Psoas muscle (tissue), 2 donors: ENCODE measurements around a stretch of chr2.

DNA sequence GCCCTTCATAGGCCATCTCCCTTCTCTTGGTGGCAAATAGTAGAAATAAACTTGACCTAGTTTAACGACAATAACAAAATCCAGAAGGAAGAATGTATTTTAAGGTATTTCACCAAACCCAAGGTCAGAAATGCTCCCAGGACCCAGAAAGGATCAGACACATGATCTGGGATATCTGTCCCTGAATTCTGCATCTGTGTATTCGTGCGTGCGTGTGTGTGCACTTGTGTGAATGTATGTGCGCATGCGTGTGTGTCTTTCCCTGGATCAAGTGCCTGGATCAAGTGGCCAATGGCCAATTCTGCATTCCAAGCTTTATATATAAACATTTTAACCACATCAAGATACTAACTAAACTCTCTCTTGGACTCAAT is 45.0 kb upstream of the ROCK2 start:
- PRO-cap, 2 experiments: no peak in any of the 2 experiments

DNA sequence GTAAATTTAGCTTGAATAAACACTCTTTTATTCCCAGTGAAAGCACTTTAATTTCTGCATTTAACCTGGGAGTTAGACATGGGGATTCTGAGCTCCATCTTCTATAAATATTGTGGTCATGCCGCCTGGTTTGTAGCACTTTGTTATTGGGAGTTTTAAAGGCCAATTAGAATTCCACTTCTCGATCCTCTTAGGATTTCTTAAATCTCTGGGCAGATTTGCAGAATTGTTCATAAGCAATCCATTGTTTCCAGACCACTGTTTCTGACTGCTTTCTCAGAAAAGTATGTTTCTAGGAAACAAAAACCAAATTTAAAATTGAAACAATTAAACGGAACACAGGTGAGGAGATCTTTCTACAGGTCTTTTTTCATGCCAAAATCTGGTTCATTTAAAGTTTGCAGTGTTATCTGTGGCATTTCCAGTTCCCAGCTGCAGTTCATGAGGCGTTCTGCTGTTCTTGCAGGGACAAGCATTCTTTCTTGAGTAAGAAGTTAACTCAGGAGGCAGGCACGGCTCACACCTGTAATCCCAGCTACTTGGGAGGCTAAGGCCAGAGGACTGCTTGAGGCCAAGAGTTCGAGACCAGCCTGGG is 18.1 kb upstream of the E2F6 start:
- PRO-cap, 2 experiments: no peak in any of the 2 experiments

DNA sequence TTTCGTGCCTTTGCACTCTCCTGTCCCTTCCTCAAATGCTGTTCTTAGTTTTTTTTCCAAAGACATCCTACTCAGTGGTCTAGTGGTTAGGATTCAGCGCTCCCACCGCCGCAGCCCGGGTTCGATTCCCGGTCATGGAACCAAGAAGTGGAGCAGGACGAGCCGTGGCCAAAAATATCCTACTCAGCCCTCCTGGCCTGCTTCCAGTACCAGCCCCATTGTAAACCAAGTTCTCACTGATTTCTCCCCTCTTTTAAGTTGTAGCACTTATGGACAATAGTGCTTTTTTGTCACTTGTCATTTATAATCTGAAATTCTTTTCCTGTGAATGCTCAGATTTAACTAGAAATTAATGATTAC is 17.8 kb downstream of the GREB1 start:
- PRO-cap, 2 experiments: no peak in any of the 2 experiments

GRCh38 chr2:11569375-11569731 is 35.5 kb downstream of the GREB1 start:
- PRO-cap, 2 experiments: no peak in any of the 2 experiments

DNA sequence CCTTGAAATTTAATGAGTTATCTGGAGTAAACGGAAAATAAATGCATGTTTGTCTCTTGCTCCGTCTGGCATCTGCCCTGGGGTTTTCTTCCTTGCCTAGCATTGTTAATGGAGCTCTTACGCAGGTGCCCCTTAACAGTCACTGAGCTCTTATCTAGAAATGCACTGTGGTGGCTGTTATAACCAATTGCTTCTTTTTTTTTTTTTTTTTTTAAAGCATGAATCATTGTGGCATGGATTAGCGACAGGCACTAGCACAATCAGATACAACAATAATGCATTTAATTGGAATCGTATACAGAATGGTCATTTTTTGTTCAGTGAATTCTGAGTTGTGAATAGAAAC is 26.9 kb upstream of the LPIN1 start:
- PRO-cap, 2 experiments: no peak in any of the 2 experiments

GRCh38 chr2:11743753-11744648 is 2.4 kb upstream of the LPIN1 start:
- PRO-cap, 2 experiments: peak in 1 of 2 experiments; most common plus-strand start chr2:11744341 (in 1)

- PRO-cap, 2 experiments: no peak in any of the 2 experiments
These were observed 787 bp downstream of the LPIN1 start for GRCh38 chr2:11747151-11747687.

GRCh38 chr2:11757150-11757715 is 10.8 kb downstream of the LPIN1 start:
- PRO-cap, 2 experiments: no peak in any of the 2 experiments

DNA sequence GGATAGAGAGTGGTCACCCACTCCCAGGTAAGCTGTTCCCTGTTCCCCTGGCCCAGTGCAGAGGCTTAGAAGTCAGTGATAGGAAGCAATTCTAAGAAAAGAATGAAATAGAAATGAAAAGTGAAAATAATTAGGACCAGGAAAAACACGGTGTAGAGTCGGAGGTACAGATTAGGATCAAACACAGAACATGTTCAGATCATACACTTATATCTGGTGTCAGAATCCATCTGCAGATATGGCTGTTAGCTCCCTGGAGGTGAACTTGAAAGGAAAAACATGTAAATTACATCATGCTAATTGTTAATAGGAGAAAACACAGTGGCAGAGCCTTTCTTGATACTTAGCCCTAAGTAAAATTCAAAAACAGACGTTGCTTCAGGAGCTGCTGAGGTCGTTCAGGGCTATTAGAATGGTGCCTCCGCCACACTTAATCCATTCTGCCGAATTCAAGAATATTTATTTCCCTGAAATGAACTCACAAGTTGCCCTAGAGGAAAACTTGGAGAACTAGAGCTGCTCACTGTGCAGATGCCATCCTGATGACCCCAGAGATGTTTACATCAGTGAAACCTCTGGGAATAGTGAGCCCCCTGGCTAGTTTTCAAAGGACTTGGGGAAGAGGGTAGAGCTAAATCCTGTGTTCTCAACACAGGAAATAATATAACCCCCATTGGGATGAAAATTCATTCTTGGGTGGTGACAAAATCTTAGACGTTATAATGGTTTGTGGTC is 27.5 kb downstream of the LPIN1 start:
- PRO-cap, 2 experiments: no peak in any of the 2 experiments

DNA sequence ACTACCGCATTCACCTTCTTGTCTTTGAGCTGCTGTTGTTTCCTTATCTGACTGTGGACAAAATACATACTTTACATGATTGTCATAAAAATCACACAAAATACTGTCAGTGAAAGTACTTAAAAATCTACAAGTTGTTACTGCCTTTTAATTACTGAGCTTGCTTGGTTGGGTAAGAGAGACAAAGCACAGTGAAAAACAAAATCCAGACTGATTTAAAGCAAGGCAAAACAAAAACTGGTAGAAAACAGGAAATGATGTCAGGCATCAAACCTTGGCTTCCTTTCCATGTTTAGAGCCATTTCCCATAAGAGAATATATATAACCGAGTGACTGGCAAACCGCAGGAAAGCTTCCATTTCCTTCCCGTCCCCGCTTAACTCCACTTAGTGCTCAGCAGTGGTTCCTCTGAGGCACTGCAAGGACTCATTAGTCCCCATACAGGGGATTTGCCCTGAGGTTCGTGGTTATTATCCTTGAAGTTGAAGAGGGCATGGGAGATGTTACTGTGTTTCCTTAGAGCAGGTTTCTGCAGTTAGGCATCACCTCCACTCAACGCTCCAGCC is 446.3 kb downstream of the LPIN1 start:
- PRO-cap, 2 experiments: no peak in any of the 2 experiments

DNA sequence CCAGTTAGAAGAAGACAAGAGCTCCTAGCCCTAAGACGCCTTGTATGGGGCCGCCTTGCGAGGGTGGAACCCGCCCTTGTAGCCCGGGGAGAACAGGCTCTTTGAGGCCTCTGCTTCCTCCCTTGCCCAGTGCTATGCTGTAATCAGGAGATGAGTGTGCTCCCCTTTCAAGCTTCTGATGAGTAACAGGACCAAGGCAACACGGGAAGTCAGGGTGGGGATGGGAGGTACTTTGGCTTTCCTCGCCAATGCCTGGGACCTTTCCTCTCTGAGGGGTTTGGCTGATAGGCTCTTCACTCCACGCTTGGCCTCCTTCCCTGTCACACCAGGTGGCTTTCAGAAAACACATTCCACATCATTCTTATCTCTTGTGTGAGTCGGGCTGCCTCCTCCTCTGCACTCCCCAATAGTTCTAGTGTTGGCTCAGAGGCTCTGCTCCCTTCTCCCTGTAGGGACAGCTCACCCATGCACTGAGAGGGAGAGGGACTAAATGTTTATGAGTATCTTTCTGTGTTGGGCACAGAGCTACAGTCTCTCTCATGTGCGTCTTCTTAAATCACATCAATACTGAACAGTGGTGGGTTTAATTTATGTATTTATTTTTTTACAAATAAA is 223.6 kb upstream of the TRIB2 start:
- PRO-cap, 2 experiments: no peak in any of the 2 experiments

GRCh38 chr2:12719227-12719552 is 2.5 kb downstream of the TRIB2 start:
- PRO-cap, 2 experiments: no peak in any of the 2 experiments

DNA sequence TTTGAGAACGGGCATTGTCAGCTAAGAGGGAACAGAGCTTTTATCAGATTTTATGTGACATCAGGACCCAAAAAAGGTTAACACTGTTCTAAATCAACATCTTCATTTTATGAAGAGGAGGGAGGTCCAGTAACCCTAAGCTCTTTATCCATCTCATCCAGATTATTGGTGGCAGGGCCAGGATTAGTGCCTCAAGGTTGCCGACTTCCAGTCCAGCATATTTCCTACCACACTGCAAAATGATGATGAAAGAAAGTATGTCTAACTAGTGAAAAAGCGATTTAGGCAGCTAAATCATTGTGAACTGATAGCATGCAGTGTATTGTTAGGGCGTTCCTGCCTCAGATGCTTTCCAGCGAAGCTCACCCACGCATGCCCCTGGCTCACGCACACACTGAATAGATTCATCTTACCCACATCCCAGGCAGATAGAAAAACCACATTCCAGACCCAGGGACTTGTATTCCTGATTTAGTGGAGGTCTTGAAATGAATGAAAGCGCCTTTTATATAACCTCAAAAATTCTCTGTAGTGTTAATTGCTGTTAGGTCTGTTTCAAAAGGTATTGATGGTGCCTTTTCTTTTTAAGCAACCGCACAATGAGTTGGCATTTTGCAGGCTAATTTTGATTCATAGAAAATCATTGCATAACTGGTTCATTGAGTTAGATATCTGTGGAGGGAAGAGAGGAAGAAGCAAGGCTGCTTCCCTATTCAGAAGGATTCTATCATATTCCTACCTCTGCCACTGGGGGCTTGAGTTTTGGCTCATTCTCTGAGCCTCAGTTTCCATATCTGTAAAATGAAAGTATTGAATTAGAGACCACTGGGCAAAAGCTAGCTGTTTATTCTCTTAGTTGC is 5.4 kb downstream of the TRIB2 start:
- PRO-cap, 2 experiments: no peak in any of the 2 experiments

GRCh38 chr2:12730949-12731241 is 14.2 kb downstream of the TRIB2 start:
- PRO-cap, 2 experiments: no peak in any of the 2 experiments

DNA sequence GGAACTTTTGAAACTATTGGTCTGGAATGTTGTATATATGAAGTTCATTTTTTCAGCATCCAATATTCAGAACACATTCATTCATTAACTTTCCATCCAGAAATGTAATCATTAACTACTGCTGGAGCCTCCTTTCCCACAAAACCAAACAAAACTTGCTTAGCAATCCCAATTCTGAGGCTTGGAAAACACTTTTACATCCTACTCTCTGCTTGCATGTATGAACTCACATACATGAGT is 869 bp upstream of the LRATD1 start:
- PRO-cap, 2 experiments: no peak in any of the 2 experiments

- PRO-cap, 2 experiments: no peak in any of the 2 experiments
These were observed 2.9 kb downstream of the LRATD1 start for GRCh38 chr2:14635180-14635966.

DNA sequence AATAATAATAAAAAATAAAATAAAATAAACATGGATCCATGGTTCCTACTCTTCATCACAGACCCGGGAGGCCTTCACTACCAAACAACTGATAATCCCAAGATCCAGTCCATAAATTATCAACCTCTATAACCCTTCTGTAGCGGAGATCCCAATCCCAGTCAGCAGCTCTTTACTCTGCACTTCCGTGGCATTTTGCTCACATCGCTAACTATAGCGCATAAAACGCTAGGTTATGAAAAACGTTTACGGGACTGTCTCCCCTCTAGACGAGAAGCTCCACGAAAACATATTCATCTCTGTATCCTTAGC is 928 bp downstream of the NBAS start:
- PRO-cap, 2 experiments: no peak in any of the 2 experiments

DNA sequence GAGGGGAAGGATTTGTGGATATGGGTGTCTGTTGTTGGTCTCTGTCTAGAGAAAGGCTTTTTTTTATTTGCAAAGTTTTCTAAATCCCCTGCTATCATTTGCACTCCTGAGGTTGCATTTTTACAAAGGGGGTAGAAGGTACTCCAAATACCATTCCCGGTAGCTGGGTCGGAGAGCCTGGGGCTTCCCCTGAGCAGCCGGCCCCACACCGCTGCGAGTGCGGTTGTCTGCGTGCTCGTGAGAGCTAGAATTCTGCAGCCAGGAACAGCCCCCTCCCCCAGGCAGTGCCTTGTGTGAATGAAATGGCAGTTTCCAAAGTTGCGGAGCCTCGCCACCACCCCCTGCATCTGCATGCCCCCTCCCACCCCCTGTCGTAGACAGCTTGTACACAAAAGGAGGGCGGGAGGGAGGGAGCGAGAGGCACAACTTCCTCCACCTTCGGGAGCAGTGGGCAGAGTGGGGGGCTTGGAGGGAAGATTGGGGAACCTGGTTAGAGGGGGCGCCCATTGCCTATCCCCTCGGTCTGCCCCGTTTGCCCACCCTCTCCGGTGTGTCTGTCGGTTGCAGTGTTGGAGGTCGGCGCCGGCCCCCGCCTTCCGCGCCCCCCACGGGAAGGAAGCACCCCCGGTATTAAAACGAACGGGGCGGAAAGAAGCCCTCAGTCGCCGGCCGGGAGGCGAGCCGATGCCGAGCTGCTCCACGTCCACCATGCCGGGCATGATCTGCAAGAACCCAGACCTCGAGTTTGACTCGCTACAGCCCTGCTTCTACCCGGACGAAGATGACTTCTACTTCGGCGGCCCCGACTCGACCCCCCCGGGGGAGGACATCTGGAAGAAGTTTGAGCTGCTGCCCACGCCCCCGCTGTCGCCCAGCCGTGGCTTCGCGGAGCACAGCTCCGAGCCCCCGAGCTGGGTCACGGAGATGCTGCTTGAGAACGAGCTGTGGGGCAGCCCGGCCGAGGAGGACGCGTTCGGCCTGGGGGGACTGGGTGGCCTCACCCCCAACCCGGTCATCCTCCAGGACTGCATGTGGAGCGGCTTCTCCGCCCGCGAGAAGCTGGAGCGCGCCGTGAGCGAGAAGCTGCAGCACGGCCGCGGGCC is 1.4 kb downstream of the MYCN start:
- PRO-cap, 2 experiments: peak in 1 of 2 experiments; most common plus-strand start position 661 of the sequence (in 1)

DNA sequence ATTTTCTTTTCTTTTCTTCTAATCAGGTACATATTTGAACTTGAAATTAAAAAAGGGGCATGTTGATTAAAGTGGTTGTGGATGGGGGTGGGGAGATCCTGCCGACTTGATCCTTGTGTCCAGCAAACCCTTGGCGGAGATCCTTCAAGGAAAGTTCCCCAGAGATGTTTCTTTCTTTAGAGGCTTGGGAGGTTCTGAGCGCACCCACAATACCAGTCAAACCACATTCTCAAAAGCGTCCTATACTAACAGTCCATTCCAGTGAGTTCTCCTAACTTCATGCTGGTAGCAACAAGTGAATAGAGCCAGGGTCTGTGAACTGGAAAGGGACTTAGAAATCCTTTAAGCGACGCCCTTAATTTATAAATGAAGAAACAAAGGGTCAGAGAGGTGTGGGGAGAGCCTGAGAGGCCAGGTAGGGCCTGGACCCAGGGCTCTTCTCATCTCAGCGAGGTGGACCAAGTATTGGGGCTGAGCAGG is 49.3 kb downstream of the MYCN start:
- PRO-cap, 2 experiments: no peak in any of the 2 experiments

DNA sequence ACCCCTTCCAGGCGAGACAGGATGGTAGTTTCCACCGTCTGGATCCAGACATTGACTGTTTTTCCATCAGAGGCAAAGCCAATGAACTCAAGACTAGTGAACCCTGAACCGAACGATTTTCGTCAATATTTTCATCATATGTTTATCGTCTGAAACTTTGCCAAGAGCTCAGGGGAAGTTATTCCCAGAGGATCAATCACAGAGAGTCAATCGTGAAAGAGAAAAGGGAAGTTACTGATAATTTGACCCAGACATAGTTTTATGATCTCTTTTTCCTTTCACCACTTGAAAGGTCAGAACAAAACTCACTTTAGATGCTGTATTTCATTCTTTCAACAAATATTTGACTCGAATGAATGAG is 75.3 kb downstream of the MYCN start:
- PRO-cap, 2 experiments: no peak in any of the 2 experiments